Metastatic Lung Carcinoma in the Adrenal Gland (tissue), 1 donor: Measurements from ENCODE around the genes TUBGCP6, PLXNB2, DENND6B, SBF1 and KLHDC7B.

DNA sequence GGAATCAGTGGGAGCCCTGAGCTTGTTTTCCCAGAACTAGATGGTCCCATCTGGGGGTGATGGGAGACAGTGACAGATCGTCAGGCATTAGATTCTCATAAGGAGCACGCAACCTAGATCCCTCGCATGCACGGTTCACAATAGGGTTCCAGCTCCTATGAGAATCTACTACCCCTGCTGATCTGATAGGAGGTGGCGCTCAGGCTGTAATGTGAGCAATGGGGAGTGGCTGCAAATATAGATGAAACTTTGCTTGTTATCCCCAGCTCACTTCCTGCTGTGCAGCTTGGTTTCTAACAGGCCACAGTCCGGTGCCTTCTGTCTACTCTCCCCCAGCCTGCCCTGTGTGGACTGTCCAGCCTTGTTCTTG lies 14.2 kb downstream of the MOV10L1 start:
- PRO-cap, result no peak

- PRO-cap, result unidirectional peak, plus-strand start at chr22:50184918
Measured at GRCh38 chr22:50184442-50185342, 1.0 kb upstream of the TRABD start.

DNA sequence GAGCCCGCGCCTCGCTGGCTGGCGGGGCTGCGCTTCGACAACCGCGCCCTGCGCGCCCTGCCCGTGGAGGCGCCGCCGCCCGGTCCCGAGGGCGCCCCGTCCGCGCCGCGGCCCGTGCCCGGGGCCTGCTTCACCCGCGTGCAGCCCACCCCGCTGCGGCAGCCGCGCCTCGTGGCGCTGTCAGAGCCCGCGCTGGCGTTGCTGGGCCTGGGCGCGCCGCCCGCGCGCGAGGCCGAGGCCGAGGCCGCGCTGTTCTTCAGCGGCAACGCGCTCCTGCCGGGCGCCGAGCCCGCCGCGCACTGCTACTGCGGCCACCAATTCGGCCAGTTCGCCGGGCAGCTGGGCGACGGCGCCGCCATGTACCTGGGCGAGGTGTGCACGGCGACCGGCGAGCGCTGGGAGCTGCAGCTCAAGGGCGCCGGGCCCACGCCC lies 356 bp downstream of the SELENOO start:
- PRO-cap, result no peak

GRCh38 chr22:50244849-50246093 lies at the start of gene TUBGCP6:
TUBGCP6 (minus strand) TSS chr22:50245023.
- PRO-cap, result bidirectional peak, plus-strand start at chr22:50245108, minus-strand start at chr22:50245009

GRCh38 chr22:50275072-50276216 lies 5.3 kb upstream of the MAPK11 start:
- PRO-cap, result no peak

DNA sequence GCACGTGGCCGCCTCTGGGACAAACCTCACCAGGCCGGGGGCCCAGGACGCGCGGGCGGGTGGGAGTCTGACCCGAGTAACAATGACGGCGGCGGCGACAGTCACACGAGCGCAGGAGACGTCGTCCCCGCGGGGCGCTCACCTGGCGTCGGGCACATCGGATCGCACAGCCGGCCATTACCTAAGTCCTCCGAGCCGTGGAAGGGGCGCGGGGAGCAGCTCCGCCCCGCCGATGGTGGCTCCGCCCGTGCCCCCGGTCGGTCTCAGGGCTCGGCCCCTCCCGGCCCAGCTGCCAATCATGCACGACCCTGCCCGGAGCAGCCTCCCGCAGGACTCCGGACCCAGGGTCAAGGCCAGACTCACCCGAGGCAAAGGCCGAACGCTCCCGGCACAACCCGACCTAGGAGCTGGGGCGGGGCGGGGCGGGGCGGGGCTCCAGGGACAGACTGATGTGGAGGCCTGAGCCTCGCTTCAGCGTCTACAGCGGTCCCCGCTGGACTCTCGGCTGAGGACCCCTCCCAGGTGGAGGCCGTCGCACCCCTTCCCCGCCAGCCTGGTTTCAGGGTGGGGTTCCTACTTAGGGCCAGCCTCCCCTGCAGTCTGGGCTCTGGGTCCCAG lies 7.2 kb downstream of the PLXNB2 start:
- PRO-cap, result bidirectional peak, plus-strand start at position 444 of the sequence, minus-strand start at position 179 of the sequence

DNA sequence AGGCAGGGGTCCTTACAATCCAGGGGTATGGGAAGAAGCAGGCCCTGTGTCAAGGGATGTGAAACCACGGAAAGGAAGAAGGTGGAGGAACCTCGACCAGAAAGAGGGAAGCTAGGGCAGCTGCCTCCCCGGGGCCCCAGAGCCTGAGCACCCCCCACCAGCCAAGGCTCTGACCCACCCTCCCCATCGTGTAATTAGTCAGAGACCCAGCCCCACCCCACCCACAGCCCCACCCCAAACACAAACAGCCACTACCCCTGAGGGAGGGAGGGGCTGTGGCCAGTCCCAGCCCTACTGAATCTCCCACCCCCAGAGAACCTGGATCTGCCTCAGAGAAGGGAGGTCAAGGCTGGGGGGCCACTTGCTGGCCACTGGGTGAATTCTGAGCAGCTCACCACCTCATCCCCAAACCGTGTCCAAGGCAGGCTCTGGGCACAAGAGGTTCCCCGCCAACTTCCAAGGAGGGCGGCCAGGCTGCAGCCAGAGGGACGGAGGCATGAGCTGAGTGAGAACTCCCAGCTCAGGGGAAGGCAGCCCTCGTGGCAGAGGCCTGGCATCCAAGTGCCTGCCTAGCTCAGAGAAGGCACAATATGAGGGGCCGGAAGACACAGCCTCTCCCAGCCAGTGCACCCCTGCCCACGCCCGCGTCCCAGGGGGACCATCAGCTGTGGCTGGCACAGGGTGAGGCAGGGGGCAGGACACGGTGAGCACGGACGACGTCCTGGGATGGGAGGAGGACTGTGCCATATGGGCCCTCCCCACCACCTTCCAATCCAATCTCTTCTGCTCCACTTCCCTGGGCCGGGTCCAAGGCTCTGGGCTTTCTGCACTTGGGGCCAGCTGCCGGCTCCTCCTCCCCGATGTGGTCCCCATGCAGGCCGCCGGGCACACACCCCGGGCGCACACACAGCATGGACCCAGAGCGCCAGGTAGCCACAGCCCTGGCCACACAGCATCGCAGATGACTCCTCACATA lies 2.7 kb downstream of the PLXNB2 start:
- PRO-cap, result bidirectional peak, plus-strand start at position 332 of the sequence, minus-strand start at position 171 of the sequence

- PRO-cap, result unidirectional peak, minus-strand start at chr22:50307614
Measured at GRCh38 chr22:50306969-50308246, at the start of gene PLXNB2. PLXNB2 (minus strand) TSS chr22:50307646.

DNA sequence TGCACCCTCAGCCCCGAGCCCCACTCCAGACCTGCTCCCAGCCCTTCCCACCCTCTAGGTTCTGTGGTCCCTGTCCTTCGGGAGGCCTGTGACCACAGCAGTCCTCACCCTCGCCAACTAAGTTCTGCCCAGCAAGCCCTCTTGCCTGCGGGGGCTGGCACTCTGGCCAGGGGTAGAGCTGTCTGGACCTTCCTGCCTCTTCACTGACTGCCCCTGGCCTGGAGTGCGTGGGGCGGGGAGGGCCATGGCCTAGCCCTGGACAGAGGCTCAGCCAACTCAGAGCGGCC lies 1.7 kb upstream of the PLXNB2 start:
- PRO-cap, result no peak

DNA sequence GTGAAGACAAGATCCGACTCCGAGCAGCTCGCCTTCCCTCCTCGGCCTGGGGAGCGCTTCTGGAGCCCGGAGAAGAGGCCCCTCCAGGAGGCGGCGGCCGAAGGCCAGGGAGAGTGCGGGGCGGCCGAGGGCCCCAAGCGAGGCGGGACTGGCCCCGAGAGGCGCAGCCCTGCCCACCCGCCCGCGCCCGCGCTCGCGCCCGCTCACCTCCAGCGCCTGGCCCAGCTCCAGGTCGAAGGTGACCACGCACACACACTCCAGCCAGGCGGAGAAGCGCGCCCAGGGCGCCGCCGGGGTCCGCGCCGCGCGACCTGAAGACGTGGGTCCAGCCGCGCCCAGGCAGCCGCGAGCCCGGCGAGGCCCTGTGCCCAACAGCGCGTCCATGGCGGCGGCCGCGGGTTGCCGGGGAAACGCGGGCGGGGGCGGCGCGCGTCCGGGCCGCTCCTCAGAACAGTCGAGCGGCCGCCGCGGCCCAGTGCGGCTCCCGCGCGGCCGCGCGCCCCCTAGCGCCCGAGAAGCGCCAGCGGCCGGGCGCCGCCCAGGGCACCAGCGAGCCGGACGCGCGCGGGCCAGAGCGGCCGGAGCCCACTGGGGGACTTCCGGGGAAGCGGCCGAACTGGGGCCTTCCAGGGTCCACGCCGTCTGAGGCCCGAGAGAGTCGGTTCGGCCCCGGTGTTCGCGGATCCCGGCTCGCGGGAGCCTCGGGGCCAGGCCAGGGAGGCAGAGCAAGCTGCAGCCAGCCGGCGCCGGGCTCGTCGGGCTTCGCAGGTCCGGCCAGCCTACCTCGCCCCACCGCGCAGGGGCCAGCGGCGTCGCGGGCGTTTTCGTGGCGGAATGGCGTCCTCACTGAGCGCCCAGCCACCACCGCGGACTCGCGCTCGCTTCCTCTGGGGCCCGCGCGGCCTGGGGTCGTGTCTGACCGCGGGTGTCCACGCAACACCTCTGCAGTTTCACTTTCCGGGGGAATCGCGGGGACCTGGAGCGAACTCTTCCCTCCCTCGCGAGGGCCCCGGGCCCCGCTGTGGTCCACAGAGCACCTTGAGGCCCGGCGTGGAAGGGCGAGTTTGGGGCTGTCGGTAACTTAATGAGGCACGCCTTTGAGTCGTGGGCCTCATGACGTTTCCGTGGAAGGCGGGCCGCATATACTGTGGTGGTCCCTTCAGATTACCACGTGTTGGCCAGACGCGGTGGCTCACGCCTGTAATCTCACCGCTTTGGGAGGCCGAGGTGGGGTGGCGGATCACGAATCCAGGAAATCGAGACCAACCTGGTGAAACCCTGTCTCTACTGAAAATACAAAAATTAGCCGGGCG lies at the start of gene DENND6B:
TSS of gene DENND6B (minus strand) at position 408 of the 1,313 bp plus-strand sequence.
- PRO-cap, result bidirectional peak, plus-strand start at position 581 of the sequence, minus-strand start at position 477 of the sequence

DNA sequence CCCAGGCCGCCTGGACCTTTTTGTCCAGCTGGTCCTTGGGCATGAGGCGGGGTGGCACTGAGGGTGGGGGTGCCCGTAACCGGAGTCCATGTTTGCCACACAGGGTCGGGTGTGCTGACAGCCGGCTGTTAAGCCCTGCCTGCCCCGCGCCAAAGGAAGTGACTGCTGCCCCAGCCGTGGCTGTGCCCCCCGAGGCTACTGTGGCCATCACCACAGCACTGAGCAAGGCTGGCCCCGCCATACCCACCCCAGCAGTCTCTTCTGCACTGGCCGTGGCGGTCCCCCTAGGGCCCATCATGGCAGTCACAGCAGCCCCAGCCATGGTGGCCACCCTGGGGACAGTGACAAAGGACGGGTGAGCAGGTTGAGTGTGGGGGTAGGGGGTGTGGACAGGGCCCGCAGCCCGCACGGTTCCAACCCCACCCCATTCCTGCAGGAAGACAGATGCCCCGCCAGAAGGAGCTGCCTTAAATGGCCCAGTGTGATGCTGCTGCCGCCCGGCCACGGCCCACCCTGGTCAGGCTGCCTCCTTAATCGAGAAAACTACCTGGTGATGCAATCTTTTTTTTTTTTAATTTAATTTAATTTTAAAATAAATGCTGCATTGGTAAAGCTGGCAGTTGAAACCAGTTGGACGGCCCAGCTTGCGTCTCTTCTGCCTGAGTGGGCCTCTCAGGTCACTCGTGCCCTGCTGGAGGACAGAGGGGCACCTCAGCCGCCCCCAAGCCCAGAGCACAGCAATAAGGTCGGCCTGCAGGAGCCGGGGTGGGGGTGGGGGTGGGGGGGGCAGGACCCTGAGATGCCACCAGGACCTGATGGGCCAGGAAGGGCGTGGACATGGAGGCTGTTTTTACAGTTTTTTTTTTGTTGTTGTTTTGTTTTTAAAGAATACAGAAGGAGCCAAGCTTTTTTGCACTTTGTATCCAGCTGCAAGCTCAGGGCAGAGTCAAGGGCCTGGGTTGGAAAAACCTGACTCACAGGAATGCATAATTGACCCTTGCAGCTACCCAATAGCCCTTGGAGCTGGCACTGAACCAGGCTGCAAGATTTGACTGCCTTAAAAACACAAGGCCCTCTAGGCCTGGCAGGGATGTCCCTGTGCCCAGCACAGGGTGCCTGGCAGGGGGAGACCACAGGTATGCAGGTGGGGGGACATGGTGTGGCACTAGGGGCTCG lies 30.7 kb downstream of the SBF1 start:
- PRO-cap, result no peak

DNA sequence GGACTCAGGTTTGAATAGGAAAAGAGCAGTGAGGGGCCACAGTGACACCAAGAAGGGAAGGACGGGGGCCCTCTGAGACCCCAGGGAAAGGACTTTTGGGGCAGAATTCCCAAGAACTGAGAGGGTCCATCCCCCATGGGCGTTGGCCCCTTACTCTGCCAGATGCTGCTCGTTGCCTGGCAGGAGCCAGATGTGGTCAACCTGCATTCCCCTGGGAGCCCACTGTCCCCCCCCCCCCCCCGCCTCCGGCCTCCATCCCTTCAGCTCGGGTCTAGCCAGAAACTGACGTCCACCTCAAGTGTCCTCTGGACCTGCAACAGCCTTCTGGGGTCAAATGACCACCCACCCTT lies 28.7 kb downstream of the SBF1 start:
- PRO-cap, result no peak

- PRO-cap, result no peak
Measured at GRCh38 chr22:50454484-50455589, 20.0 kb downstream of the SBF1 start.

GRCh38 chr22:50468784-50469188 lies 6.0 kb downstream of the SBF1 start:
- PRO-cap, result no peak

- PRO-cap, result no peak
Measured at GRCh38 chr22:50473011-50473624, 1.7 kb downstream of the SBF1 start.

- PRO-cap, result bidirectional peak, plus-strand start at chr22:50475174, minus-strand start at chr22:50475041
Measured at GRCh38 chr22:50474897-50475511, at the start of gene SBF1. SBF1 (minus strand) TSS chr22:50475035.

- PRO-cap, result no peak
Measured at GRCh38 chr22:50522167-50523353, 2.8 kb downstream of the SCO2 start.

GRCh38 chr22:50528065-50529081 lies 1.4 kb downstream of the TYMP start:
- PRO-cap, result no peak

GRCh38 chr22:50545553-50546139 lies at the start of gene KLHDC7B:
KLHDC7B (plus strand) TSS chr22:50545899.
- PRO-cap, result no peak

DNA sequence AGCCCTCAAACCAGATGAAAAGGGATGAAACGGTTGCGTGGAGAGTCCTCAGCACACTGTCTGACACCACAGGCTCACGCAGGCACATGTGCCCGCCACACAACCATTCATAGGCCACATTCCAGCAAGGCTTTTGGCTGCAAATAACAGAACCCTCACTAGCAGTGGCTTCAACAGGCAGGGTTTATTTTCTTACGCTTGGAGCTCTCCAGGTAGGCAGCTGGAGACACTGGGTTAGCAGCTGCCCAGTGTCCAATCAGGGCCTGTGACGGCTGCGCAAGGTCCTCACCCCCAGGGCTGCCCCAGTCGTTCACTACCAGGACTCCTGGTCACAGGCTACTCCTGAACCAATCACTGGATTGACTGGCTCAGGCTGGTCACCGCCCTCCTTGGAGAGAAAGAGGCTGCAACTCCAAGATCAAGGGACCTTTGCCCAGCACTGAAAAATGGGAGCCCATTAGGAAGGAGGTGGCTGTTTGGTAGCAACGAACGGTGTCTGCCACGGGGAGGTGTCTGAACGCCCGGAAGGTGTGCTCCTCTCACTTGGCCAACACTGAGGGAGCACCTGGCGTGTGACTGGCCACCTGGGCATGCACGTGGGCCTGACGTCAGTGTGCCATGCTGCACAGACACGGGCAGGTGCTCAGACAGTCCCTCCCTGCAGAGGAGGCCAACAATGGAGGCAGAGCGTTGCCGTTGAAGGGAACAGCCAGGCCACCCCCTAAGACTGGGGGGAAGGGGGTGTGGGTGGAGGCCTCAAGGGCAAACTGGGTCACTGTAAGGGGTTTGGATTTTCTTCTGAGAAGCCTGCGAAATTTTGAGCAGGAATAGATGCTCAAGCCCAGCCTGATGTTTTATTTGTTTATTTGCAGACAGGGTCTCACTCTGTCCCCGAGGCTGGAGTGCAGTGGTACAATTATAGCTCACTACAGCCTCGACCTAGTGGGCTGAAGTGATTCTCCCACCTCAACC lies 5.1 kb downstream of the ARSA start:
- PRO-cap, result unidirectional peak, minus-strand start at position 552 of the sequence